Measurements from ENCODE around the gene ARSG.

DNA sequence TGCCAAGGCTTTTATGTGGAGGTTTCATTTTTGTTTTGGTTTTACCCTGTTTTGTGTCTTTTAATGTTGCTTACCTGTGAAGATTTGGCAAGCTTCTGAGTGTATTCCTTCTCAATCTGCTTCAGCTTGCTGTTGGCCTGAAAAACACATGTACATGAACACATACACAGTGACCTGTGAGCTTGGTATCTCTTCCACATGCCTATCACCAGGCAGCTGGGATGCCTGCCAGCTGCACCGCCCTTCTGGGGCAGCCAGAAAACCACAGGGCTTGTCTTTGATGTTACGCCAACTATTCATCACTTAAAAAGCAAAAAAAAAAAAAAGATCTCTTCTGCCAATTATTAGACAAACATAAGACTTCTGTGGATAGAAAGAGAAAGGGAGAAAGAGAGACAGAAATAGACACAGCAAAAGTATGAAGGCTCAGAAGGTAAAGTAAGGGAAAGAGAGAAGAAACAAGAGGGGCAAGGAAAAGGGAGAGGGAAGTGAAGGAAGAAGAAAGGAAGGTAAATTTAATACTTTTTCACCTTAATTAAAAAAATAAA is 189.2 kb upstream of the AXIN2 start:
- PRO-cap, result no peak

DNA sequence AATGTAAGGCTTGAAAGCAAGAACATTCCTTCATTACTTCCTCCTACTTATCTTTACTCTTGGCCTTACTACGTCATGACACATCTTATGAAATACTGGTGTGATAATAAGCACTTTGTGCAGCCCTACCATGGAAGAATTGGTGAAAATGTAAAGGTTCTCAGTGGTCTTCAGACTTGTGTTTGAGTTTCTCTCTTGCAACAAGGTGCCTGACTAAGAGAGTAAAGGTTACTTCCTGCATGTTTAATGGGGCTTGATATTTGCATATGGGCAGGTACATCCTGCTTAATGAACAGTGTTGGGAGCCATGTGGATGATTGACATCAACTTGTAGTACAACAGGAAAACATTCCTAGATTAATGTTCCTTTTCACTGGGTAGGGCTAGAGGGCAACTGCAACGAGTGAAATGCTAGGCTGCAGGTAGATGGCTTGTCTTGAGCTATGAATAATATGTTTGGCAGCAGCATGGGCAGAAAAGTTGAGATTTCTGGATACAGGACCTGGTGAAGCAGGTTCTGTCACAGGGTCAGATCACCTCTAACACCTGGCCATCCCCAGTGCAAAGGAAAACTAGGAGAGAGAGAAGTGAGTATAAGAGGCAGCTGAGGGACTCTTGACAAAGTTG is 84.5 kb downstream of the PRKCA start:
- PRO-cap, result no peak

GRCh38 chr17:66493918-66494379 is 191.5 kb downstream of the PRKCA start:
- PRO-cap, result no peak

- PRO-cap, result no peak
These were observed 196.2 kb downstream of the PRKCA start for GRCh38 chr17:66498429-66499203.

GRCh38 chr17:66789834-66790725 is 44.8 kb upstream of the CACNG5 start:
- PRO-cap, result no peak

DNA sequence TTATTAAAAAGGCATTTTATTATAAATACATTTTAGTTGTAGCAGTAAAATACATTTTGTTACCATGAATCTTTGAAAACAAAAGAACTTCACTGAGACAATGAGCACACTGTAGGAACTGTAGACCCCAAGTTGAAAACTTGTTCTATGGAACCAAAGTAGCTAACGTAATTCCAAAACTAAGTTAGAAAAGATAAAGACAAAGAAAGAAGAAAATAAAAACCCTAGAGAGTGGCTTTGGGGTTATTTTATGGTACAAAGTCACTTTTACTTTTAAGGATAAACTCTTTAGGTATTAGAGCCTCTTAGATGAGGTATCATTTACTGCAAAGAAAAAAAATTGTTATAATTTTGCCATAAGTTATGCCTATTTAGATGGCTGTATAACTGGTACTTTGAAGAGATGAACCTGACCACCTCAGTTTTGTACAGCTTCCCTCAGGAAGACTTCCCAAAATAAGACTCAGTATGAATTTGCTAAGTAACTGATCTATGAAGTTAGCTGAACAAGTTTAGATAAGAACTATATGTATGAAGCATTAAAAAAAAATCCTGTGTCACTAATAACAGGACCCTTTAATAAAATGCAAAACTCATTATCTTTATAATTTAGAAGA is 26.2 kb downstream of the CACNG1 start:
- PRO-cap, result no peak

GRCh38 chr17:67074268-67075412 is 30.3 kb downstream of the CACNG1 start:
- PRO-cap, result no peak

- PRO-cap, result no peak
These were observed 48.3 kb downstream of the HELZ start for GRCh38 chr17:67196665-67197184.

GRCh38 chr17:67220567-67220886 is 24.5 kb downstream of the HELZ start:
- PRO-cap, result no peak

DNA sequence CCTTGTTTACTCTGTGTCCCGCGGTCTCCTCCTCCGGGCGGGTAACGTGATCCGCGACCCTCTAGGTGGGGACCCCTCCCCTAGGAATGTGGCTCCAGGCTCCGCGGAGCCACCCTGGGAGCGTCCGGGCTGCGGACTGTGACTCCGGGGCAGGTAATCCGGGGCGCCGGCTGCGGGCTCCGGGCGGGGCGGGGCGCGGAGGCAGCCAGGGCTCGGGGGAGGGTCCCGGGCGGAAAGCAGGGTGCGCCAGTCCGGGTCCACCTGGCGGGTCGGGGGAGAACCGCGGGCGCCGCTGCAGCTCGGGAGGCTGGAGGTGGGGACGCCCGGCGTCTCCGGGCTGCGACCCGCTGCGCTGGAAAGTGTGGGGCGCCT is 806 bp upstream of the HELZ start:
- PRO-cap, result no peak

DNA sequence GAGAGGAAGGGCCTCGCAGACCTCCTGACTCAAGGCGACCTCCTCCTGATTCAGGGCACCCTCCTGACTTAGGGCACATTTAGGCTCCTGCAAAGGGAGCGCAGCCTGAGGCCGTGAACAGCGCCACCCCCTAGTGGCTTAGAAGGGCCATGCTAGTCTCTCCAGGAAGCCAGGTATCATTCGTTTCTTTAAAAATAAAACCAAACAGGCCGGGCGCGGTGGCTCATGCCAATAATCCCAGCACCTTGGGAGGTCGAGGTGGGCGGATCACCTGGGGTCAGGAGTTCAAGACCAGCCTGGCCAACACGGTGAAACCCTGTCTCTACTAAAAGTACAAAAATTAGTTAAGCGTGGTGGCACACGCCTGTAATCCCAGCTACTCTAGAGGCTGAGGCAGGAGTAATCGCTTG is 48.8 kb upstream of the HELZ start:
- PRO-cap, result no peak

DNA sequence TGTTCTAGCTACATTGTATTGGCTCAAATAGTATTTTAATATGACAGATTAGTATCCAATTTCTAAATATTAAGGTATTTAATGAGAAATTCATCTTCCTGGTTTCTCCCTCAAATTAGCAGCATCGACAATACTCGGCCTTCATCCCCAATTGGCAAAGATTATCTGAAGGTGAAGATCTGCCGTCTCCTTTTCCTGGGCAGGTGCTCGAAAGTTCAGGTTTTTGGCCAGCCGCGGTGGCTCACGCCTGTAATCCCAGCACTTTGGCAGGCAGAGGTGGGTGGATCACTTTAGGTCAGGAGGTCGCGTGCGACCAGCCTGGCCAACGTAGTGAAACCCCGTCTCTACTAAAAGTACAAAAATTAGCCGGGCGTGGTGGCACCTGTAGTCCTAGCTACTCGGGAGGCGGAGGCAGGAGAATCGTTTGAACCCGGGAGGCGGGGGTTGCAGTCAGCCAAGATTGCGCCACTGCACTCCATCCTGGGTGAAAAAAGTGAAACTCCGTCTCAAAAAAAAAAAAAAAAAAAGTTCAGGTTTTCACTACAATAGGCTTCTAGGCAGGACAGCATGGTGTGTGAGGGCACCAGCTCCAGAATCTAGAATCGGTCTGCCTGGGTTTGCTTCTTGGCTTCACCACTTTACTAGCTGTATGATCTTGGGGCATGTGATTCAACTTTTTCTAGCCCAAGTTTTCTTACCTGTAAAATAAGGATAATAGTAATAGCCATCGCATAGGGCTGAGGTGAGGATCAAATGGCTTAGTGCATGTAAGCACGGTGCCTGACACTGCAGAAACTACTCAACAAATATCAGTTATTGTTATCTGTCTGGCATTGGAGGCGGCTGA is 1.5 kb downstream of the PSMD12 start:
- PRO-cap, result no peak

DNA sequence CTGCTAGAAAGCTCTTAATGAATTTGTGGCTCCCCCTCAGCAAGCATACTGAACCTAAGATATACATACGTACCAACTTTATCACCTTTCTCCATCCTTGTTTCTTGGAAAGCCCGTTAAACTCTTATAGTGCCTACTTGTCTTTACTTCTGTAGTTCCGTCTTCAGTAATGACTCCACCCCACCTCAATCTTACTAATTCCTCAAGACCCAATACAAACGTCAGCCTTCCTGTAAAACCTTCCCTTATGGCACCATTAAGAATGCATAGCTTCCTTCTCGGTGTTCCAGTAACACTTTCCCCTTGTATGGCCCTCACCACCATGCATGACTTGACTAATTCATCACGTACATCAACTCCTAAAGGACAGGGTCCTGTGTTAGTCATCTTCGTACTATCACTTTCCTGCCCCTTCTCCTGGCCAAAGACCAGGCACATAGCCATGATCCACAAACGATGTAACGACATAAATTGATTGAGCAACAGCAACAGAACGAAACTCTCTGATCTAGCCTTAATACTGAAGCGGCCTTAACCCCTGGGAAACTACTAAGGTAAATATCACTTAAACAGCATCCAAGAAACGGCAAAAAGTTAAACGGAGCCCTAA is 708 bp downstream of the PSMD12 start:
- PRO-cap, result no peak

DNA sequence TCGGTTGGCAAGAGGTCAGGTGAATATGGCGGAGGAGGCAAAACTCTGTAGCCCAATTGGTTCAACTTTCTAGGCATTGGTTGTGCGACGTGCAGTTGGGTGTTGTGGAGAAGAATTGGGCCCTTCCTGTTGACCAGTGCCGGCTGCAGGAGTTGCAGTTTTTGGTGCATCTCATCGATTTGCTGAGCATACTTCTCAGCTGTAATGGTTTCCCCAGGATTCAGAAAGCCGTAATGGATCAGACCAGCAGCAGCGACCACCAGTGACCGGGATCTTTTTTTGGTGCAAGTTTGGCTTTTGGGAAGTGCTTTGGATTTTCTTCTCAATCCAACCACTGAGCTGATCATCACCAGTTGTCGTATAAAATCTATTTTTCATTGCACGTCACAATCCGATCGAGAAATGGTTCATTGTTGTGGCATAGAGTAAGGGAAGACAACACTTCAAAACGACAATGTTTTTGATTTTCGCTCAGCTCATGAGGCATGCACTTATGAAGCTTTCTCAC is 21.4 kb downstream of the PITPNC1 start:
- PRO-cap, result no peak

DNA sequence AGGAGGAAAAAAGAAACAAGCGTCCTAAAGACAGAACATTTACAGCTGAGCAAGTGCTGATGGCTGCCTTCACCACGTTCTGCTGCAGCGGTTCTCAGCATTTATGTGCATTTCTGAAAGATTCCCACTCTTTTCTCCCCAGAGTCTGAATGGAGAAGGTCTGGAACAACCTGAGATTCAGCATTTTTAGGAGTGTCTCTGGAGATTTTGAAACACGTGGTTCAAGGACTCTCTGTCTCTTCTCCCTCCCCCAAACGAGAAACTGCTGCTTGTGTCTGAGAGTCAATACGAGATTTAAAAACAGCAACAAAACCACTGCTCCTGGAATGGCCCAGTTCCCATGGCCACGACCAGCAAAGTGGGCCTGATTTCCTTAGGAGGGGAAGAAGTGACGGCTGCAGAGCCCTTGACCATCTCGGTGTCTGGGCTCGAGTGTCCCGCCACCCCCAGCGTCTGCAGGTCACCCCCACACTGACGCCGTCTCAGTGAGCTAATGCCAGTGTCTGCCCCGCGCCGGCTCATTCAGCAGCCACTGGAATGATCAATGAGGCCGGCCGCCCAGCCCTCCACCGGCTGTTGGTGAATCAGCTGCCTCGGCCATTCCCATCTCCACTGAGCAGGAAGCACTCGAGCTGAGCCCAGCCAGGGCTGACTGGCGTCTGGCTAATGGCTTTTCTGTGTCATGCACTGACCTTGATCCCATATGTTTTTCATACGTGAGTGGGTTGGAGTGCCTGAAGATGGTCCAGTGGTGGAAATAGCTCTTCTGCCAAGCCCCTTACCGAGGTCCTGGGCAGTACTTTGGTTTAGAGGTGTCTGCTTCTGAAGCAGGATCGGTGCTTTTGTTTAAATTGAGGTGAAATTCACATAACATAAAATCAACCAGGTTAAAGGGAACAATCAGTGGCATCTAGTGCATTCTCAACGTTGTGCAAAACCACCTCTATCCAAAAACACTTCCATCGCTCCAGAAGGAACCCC is 151.8 kb downstream of the PITPNC1 start:
- PRO-cap, result no peak

DNA sequence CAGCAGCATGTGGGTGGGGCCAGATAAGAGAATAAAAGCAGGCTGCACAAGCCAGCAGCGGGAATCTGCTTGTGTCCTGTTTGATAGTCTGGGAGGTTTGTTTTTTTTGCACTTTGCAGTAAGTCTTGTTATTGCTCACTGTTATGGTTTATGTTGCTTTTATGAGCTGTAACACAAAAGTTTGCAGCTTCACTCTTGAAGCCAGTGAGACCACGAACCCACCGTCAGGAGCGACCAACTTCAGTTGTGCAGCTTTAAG is 46.1 kb downstream of the KPNA2 start:
- PRO-cap, result no peak

DNA sequence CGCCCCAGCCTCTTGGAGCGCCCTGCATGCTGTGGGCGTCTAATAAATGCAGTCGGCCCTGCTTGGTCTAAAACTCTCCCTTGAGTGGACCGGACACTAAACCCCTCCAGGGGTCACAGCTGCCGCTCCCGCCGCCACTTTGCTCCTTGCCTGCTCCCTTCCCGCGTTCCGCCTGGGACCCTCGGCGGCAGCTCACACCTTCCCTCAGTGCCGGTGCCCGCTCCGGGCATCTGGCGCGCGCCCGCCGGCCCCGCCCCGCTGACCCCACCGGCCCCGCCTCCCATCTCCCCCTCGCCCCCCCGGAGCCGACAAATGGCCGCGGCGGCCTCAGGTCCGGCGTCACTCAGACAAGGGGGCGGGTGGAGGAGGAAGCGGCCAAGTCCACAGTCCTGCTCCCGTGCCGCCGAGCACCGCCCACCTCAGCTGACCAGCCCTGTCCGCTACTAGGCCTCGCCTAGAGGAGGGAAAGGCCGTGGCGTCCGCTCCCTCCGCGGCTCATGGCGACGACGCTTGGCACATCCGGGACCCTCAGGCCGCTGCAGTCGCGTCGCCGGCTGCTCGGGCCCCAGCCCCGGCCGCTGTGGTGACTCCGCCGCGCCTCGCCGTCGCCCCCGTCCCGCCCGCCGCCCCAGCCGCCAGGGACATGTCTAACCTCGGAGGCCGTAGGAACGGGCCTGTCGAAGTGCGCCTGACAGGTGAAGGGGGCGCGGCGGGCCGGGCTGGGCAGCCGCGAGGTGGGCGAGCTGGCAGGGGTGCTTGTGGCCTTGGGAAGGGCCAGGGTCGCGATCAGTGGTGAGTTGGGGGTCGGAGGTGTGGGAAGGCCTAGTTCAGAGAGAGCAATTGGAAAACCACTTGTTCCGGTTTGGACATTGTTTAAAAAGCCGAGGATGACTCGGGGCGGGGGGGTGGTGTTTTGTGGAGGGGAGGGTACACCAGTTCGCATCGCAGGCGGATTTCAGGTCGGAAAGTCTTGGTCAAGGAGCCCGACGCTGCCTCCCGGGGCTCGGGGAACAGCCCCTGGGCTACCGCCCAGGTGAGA is 66.0 kb downstream of the KPNA2 start:
- PRO-cap, result bidirectional peak, plus-strand start at position 339 of the sequence, minus-strand start at position 139 of the sequence

- PRO-cap, result no peak
These were observed 88.0 kb downstream of the KPNA2 start for GRCh38 chr17:68123330-68124039.

DNA sequence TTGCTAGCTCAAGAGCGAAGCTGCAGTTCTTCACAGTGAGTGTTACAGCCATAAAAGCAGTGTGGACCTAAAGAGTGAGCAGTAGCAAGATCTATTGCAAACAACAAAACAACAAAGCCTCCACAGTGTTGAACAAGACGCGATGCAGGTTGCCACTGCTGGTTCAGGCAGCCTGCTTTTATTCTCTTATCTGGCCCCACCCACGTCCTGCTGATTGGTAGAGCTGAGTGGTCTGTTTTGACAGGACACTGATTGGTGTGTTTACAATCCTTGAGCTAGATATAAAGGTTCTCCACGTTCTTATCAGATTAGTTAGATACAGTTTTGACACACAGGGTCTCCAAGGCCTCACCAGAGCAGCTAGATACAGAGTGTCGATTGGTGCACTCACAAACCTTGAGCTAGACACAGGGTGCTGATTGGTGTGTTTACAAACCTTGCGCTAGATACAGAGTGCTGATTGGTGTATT is 79.2 kb upstream of the AMZ2 start:
- PRO-cap, result no peak

- PRO-cap, result bidirectional peak, plus-strand start at chr17:68291457, minus-strand start at chr17:68291372; bidirectional peak, plus-strand start at chr17:68291550, minus-strand start at chr17:68291512
These were observed at the start of gene ARSG for GRCh38 chr17:68291012-68291638. TSS of gene ARSG (plus strand) at chr17:68291495.